HGPS cell (cell line): ENCODE measurements around a stretch of chr1.

- RRBS: no CpG with 5 or more reads among the region's 8 CpGs
These were observed 38.0 kb downstream of the HHAT start for GRCh38 chr1:210366560-210367236.

GRCh38 chr1:210409754-210410102 lies 81.0 kb downstream of the HHAT start:
- RRBS: no CpG with 5 or more reads among the region's 2 CpGs

DNA sequence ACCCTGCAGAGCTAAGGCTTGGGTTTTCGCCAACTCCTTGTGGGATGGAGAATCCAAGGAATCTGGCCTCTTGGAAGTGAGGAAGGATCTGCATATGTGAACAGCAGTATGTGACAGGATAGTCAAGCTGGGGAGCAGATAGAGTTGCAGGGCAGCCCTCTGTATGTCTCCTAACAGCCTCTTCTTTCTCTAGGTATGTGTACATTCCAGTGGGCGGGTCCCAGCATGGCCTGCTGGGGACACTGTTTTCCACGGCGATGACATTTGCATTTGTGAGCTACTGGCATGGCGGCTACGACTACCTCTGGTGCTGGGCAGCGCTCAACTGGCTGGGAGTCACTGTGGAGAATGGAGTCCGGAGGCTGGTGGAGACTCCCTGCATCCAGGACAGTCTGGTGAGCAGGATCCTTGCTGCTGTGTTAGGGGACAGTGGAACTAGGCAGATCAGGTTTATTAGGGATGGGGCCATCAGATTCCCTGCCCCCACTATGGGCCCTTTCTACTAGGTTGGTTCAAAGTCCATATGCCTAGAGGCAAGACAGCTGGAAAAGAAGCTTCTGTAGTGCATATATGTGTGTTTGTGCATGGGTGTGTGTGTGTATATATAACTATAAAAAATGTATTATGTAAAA lies 259.1 kb downstream of the HHAT start:
- RRBS: no CpG with 5 or more reads among the region's 8 CpGs

DNA sequence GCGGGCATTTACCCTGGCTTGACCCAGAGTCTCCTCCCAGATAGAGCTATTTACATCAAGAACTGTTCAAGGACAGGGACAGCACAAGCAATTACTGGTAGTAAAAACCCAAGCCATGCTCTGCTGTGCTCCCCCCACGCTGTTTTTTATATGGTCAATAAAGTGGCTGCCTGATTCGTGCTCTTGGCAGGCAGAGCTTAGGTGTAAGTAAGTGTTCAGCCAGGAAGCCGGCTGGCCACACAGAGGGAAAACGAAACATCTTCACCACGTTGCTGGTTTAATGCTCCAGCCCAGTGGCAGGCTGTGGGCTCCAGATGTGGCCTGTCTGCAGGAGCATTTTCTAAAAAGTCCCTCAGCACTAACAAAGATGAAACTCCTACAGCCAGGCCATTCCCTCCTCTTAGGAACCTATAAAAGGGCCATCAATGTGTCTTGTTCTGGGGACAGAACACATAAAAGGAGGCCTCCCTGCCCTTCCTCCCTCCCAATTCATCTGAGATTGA lies 378.7 kb downstream of the HHAT start:
- RRBS: no CpG with 5 or more reads among the region's 6 CpGs

DNA sequence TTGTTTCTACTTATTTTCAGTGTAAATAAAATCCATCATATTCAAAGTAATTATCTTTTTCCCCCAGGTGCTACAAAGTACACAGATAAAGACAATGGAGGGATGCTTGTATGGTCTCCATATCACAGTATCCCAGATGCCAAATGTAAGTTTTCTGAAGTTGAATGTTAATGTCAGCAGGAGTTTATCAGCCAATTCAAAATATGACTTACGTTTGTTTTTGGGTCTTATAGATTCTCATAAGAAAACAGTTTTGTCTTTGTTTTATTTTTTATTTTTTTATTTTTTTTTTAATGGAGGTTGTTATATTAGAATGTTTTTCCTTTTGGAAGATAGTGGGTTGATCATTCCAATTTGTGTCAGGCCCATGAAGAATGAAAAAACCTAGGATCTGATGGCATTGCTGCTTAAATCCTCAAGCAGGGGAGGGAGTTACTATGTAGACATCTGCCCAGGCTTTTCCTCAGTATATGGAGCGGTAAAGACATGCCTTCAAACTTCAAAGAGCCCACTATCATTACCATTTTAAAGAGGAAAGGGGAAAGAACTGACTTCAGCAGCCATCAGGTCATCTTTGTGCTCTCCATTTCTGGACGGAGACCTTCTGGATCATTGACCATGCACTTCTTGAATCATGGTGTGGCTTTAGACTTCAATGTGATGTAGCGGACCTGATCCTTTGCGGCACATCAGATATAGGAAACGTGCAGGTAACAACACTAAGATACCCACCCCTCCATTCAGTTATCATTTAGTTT lies 12.2 kb downstream of the RCOR3 start:
- RRBS: no CpG with 5 or more reads among the region's 6 CpGs

GRCh38 chr1:211312570-211312946 lies 14.1 kb upstream of the TRAF5 start:
- RRBS: no CpG with 5 or more reads among the region's 3 CpGs

- RRBS: no CpG with 5 or more reads among the region's 8 CpGs
These were observed 24.4 kb upstream of the RD3 start for GRCh38 chr1:211516411-211516733.

- RRBS: no CpG with 5 or more reads among the region's 7 CpGs
These were observed 25.1 kb upstream of the RD3 start for GRCh38 chr1:211516936-211517521.

GRCh38 chr1:211581342-211582025 lies 2.5 kb upstream of the SLC30A1 start:
- RRBS: no CpG with 5 or more reads among the region's 5 CpGs

GRCh38 chr1:211621389-211621916 lies 42.5 kb upstream of the SLC30A1 start:
- RRBS: no CpG with 5 or more reads among the region's 8 CpGs

DNA sequence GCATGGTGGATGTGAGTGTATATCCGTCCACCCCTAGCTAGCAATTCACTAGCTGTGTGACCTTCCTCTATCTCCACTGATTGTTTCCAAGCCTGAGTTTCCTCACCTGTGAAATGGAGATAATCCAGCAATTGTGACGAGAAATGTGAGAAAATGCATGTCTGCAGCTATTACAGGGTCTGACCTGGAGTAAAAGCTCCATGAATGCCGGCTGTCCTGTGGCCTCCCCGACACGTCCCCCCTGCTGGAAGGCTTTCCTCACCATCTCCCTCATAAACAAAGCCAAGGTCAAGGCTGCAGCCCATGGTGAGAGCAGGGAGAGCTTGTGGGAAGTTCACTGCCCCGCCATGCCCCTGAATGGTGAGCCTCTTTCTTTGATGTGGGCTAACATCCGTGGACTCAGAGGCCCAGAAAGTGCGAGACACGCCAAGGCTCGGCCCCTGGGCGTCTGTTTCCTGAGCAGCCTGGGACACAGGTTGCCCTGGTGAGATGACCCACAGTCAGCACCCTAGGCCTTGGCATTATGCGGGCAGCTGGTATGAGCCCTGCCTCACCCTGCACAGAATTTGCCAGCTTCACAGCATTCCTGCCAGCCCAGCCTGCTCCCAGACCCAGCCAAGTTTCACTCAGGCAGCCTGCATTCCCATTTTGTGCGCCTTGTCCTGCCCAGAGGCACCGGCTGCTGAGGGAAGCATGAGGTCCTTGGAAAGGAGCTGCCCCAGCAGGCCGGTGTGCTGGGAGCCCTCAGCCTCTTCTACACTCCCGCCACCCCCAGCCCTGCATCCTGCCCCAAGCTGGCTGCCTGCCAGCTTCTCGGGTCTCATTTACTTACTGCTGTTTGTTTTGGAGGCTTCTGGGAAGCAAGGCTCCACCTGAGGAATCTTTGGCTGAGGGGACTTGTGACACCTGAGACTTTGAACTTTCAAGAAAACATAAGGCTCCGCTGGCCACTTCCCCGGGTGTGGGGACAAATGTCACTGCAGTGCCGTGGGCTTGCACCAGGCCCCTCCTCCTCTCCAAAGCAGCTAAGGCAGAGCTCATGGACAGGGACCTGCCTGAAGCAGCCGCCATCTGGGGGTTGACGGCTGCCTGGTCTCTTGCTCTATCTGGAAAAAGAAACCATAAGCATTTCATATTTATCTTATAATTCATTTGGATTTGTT lies 31.9 kb downstream of the NEK2 start:
- RRBS: 25% methylated on average over 2 of the region's 22 CpGs

GRCh38 chr1:211698501-211698875 lies 23.1 kb upstream of the NEK2 start:
- RRBS: 12% methylated on average over 4 of the region's 16 CpGs

DNA sequence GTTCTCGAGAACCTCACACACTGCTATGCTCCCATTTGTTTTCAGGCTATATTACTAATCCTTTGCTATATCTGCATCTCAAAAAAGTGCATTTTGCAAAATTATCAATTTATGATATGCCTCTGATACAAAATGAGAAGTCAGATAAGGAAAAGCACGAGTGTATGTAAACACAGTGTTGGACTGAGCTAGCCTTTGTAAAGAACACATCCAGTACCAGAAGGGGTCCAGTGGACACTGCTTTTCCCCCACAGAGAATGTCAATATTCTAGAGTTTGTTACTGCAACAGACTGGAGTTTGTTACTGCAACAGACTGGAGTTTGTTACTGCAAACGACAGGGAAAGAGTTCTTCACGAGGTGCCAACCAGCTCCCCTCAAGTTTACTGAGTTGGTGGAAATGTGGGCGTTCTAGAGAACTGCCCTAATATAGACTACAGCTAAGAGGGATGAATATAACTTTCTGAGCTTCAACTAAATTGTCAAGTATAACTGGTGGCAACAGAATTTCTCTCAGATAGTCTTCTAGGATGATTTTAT lies 73.7 kb upstream of the NEK2 start:
- RRBS: no CpG with 5 or more reads among the region's 5 CpGs

DNA sequence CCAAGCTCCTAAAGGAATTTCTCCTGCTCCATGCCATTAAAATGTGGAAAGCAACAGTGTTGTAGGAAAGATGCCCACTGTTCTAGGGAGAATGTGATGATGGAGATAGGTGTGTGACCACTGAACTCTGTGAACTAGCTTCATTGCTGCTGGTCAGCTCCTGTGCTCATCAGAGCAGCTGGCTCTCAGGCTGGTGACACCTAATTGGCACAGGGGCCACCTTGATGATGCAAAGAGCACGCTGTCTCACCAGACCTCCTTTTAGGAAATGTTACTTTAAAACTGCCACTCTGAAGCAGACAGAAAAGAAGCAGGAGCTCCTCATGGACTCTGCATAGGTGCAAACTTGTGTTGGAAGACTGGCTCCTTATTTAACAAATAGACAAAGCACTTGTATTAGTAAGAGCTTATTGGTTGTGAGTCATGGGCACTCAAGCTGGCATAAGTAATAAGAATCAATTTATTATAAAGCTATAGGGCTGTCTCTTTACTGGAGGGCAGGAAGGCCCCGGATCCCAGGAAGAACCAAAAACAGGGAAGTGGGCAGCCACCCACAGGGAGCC lies 80.0 kb upstream of the LPGAT1 start:
- RRBS: no CpG with 5 or more reads among the region's 2 CpGs

DNA sequence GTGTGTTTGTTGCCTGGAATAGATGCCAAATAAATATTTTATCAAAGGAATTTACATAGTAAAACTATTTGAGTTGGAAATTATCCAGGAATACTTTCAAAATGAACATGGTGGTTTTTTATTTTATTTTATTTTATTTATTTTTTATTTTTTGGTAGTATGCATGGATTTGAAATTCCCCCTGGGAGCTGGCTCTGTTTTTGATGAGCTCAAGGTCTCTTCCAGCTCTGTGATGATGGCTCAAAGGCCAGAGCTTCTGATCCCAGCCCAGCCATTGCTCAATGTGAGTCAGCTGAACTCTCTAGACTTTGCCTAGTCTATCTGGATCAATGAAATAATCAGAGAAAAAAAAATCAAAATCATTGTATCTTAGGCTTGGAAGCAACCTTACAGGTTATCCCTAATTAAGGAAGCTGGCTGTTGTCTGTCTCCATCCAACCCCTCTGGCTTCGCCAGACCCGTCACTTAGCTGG lies 90.0 kb upstream of the LPGAT1 start:
- RRBS: no CpG with 5 or more reads among the region's 2 CpGs

DNA sequence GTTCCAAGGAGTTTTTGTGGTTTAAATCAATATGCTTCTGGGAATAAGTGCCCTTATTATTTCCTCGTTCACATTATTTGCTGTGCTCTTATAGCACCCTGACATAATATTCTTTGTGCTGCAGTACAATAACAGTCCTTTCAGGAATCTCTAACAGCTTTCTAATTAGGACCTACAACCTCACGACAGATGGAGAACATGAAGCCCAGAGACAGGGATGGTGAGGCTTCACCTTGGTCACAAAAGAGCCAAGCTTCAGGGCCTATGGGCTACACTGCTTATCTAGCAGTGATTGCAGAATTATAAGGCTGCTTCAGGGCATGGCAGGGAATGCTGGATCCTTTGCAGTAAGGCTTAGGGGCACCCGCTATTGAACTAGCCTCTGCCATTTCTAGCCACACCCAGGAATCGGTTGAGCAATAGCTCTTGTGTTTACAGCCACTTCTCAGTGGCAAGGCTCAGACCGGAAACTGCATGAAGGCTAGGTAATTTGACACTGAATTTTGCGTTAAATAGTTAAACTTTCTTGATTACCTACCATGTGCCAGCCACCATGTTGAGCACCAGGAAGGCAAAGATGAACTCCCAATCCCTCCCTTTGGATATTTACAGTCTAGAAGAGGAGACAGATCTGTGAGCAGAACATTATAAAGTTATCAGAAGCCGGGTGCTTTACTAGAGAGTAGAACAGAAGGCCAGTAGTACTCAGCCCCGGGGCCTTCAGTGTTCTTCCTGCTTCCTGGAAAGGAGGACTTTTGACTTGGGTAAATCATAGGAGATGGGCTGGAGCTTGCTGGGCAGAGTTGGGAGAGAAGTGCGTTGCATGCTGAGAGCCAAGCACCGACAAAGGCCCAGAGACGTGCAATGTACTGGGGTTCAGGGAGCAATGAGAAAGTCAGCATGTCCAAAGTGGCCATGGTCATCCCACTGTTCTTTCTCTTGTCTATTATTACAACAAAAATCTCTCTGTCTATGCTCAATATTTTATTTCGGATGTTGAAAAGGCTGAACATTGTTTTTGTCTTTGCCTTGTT lies 98.5 kb upstream of the LPGAT1 start:
- RRBS: 79% methylated on average over 1 of the region's 12 CpGs

DNA sequence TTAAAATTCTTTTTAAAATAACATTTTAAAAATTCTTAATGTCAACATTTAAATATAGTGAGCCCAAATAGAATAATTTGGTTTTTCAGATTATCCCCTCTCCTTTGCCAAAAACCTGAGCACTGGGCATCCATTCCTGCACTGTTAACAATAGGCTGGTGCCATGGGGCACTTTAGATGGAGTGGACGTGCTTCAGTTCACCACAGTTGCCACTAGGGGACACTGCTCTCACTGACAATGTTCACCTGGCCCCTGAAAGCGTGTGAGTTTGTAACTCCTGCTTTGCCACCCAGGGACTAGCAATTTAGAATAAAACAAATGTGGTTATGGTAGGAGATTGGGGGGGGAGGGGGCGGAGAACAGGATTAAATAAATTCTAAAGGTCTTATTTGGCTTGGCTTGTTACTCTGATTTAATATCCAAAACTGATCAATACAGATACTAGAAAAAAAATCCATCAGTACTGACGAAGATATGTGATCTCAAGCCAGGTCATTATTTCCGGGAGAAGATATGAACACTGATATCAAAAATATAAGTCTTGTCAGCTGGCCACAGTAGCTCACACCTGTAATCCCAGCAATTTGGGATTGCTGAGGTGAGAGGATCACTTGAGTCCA lies 23.3 kb downstream of the INTS7 start:
- RRBS: no CpG with 5 or more reads among the region's 5 CpGs

DNA sequence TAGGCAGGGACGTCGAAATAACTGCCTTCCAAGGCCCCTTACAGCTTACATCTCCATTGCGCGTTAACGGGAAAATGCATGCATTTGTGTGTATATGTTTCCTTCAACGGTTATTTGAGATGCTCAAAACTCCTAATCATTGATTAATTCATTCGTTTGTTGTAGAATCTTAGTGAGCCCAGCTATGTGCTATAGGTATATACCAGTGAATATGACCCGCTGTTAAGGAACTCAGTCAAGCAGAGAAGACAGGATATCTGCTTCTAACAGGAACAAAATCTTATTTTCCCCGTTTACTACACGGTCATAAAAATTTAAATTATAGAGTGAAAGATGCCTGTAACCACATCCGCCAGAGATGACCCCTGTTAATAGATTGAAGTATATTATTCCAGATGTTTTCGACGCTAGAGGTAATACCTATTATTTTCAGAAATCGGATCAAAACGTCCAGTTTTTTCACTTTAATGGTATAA lies 649 bp downstream of the DTL start:
- RRBS: no CpG with 5 or more reads among the region's 15 CpGs

GRCh38 chr1:212107425-212108144 lies 72.0 kb downstream of the DTL start:
- RRBS: no CpG with 5 or more reads among the region's 3 CpGs